Measurements from ENCODE around the genes ETFDH, FSTL5 and SMIM31.

GRCh38 chr4:155506763-155507266, 130.1 kb upstream of the MAP9 start:
- PRO-cap, result no peak
- RRBS, result no CpG with 5 or more reads among the region's 4 CpGs

DNA sequence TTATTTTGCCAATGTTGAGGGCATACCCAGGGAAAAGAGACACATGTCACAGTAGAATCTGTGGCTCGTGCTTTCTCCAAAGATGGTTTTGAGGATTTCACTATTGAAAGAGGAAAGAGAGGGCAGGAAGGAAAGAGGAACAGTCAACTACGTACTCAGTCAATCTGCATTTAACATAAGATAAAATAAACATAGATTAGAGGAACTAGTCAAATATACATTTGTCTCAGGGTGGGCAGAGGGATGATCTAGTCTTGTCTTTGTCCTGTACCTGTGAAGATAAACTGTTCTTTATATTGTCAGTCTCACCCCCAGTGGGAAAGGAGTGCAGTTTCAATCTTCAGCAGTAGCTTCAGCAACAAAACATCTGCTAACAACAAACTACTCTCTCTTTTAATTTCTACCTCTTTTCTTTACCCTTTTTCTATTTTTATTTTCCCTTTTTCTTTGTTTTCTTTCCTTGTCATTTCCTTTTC, 51.6 kb upstream of the GUCY1A1 start:
- PRO-cap, result no peak
- RRBS, result no CpG with 5 or more reads among the region's 2 CpGs

- PRO-cap, result bidirectional peak, plus-strand start at chr4:156999407, minus-strand start at chr4:156999248
- RRBS, result no CpG with 5 or more reads among the region's 4 CpGs
These were observed 27.6 kb upstream of the PDGFC start for GRCh38 chr4:156999019-156999701.

DNA sequence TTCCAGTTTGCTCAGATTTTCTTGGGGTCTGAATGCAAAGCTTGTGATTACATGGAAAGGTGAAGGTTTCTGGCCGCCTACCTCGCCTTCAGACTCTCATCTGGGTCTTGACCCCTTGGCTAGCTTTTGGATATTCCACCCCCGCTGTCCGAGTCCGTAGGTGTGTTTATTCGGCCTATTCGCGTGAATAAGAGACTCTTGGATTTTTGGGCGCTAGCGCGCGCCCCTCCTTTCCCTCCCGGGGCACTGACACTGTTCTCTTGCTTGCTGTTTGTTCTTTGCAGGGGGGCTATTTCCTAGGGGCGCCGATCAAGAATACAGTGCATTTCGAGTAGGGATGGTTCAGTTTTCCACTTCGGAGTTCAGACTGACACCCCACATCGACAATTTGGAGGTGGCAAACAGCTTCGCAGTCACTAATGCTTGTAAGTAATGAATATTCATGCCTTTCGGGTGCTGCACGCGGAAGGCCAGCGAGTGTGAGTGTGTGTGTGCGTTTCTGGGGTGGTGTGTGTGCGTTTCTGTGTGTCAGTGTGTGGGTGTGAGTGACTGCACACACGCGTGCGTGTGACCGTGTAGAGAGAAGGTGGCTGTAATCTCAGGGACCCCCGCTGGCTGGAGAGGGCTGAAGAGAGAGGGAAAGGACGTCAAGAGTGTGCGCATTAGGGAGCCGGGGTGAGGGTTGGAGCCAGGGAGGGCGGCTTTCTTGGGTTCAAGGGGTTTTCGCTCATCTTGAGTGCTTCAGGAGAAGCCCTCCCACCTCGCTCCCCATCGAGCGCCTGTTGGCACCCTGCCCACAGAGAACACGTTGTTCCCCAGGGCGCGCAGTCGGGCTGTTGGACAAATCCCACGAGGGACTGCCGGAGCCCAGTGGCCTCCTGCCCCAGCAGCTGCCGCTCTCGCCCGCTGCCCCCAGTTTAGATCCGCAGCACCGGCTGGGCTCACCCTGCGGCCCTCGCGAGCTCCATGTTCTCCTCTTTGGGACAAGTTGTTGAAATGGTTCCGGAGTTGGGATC, 1.2 kb downstream of the GRIA2 start:
- PRO-cap, result no peak
- RRBS, result 74% methylated on average over 10 of the region's 53 CpGs

DNA sequence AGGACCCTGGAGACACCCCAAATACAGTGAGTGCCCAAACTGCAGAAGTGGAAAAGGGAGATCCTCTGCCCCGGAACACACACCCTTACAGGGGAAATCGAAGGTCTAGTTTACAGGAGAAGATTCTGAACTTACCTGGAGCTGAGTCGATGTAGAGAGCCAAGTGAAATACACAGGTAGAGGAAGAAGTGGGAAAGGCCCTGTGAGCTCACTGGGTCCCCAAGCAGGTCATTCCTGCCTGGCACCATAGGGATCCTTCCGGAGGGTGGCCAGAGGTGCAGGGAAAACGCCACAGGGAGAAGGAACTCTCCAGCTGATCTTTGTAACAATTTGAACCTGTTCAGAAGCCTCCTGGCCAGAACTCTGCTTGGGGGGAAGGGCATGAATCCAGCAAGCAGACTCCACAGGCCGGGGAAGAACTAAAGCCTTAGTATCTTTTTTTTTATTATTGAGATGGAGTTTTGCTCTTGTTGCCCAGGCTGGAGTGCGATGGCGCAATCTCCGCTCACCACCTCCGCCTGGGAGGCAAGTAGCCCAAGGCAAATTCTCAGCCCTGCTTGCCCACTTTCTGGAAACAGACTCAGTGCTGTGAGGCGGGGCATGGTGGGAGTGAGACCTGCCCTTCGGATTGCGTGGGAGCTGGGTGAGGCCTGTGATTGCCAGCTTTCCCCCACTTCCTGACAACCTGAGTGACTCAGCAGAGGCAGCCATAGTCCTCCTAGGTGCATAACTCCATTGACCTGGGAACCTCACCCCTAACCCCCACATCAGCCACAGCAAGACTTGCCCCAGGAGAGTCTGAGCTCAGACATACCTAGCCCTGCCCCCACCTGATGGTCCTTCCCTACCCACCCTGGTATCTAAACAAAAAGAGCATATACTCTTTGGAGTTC, 348.9 kb downstream of the GASK1B start:
- PRO-cap, result bidirectional peak, plus-strand start at position 673 of the sequence, minus-strand start at position 421 of the sequence
- RRBS, result no CpG with 5 or more reads among the region's 13 CpGs

GRCh38 chr4:157994719-157995332, 178.0 kb downstream of the GASK1B start:
- PRO-cap, result no peak
- RRBS, result no CpG with 5 or more reads among the region's 6 CpGs

- PRO-cap, result no peak
- RRBS, result no CpG with 5 or more reads among the region's 10 CpGs
These were observed 8.8 kb downstream of the GASK1B start for GRCh38 chr4:158163797-158164555.

DNA sequence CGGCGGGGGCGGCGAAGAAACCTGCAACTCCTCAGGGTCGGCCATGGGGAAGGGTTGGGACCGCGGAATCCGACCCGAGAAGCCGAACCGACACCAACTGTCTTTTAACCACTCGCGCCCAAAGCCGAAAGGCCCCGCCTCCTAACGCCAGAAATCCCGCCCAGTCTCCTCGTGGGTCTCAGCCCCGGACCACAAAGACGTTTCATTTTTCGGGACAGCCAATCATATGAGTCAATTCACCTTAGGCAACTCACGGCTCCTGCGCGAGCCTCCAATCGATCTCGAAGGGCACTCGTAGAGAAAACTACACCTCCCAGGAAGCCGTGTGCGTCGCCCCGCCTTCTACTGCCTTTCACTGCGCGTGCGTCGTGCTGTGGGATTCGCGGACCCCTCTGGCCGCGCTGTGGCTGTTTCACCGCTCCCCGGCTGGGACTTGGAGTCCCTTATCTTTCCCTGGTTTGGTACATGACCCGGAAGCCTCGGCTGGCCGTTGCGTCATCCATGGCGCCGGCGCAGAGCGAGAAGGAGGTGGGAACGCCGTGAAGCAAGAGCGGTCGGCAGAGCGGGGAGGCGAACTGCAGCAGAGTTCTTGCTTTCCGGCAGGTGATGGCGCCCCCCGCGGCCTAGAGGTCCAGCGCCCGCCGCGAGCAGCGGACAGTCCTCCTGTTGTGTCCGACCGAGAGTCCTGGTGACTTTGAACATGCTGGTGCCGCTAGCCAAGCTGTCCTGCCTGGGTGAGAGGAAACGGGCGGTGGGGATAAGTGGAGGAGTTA, at the start of gene ETFDH:
TSS of gene ETFDH (plus strand) at position 540 of the 773 bp plus-strand sequence.
- PRO-cap, result bidirectional peak, plus-strand start at position 560 of the sequence, minus-strand start at position 143 of the sequence
- RRBS, result 1% methylated on average over 13 of the region's 69 CpGs

DNA sequence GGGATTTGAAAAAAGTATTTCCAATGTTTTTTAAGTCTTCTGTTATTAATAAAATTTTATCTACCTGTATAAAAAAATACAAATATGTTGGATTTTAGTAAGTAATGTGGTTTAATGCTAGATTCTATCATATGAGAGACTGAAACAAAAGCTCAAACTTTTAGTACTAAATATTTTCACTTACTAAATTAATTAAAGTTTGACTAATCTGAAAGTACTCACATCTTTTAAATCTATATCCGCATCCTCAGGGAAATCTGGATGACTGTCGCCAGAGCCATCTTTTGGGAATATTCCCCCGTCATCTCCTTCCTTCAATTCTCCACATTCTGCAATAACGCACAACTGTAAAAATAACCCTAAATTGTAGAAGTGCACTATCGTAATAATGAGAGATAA, 7.9 kb downstream of the PPID start:
- PRO-cap, result no peak
- RRBS, result no CpG with 5 or more reads among the region's 5 CpGs

- PRO-cap, result bidirectional peak, plus-strand start at chr4:158769643, minus-strand start at chr4:158769628; bidirectional peak, plus-strand start at chr4:158769677, minus-strand start at chr4:158769668
- RRBS, result 1% methylated on average over 19 of the region's 31 CpGs
These were observed 533 bp downstream of the FNIP2 start for GRCh38 chr4:158769330-158769787.

- PRO-cap, result no peak
- RRBS, result no CpG with 5 or more reads among the region's 3 CpGs
These were observed 45.4 kb downstream of the FNIP2 start for GRCh38 chr4:158814104-158814800.

DNA sequence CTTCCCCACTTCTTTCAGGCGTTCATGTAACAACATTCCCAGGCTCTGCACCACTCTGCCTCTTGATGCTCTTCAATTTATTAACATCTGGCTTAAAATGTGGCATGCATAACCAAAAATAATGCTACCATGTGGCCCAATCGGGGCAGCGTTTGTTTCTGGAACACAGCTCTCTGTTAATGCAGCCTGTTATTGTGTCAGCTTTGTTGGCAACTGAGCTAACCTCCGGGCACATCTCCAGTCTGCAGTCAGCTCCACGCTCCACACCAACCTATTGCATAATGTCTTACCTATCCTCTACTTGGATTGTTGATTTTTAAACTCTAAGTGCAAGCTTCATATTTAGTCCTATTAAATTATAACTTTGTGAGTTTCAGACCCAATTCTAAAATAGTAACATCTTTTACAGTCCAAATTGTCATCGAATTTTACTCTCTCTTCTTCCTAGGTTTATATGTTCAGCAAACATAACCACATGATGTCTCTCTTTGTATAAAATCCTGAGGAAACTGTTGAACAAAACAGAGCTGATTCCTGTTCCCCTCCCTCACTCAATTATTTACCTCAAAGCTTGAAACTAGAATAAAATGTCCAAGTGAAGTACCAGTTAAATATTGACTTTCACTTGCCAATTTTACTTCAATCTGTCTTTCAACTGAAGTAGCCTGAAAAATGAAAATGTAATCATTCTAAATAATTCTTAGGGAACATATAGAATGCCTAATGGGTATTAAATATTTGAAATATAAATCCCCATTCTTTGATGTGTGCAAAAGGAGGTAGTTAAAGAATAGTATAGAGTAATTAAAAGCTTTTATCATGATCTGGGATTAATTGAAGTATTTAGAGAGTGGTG, 24.3 kb downstream of the C4orf45 start:
- PRO-cap, result no peak
- RRBS, result no CpG with 5 or more reads among the region's 6 CpGs

GRCh38 chr4:159045948-159046392, 10.9 kb upstream of the C4orf45 start:
- PRO-cap, result no peak
- RRBS, result no CpG with 5 or more reads among the region's 10 CpGs

DNA sequence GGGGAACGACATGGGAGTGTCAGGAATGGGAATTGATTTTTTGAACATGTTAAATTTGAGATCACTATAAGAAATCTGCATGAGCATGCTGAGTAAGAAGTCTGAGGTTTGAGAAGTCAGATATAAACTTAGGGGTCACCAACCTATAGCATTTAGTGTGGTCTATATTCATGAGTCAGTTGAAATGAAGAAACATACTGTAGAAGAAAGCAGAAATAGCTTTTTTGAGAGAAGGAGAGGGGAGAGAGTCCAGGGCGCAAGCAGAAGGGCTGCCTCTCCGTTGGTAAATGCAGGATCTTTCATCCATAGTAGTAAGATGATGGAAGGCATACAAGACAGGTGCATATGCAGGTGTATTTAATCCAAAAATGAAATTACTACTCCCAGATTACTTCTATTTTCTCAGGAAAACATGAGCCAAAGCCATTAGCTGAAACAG, 1490.5 kb downstream of the RAPGEF2 start:
- PRO-cap, result no peak
- RRBS, result no CpG with 5 or more reads among the region's 3 CpGs

- PRO-cap, result no peak
- RRBS, result no CpG with 5 or more reads among the region's 43 CpGs
These were observed at the start of gene FSTL5 for GRCh38 chr4:162163684-162164675. FSTL5 (minus strand) TSS chr4:162164000.

GRCh38 chr4:162740159-162740625, 426.5 kb downstream of the NAF1 start:
- PRO-cap, result no peak
- RRBS, result no CpG with 5 or more reads among the region's 13 CpGs

DNA sequence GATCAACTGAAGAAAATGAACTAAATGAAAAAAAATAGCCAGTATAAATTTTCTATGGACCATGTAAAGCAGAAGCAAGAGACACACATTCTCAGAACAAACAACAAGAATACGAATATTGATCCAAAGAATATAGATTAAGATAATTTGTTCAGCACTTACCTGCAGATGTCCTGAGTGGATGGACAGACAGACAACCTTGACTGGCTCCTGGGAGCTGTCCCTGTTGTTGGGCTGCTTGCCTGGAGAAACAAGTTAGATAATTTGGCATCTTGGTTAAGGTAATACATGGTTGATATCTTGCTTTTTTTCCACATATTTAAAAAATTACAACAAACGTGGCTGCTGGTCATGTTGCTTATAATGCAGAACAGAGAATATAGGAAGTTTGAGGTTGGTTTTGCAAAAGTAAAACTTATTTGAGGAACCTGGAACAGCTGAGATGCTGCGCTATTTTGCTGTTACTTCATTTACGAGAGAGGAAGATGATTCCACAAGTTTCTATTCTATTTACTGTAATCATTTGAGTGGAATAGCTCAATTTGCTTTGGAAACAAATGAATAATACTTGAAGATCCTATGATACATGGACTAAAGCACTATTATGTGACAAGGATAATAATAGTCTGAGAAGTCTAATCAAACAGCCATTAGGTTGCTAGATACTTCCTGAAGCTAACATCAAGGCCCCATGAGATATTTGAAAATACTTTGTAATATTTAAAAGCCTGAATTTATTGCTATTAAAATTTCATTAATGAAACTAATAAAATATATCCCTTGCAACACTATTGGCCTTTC, 118.9 kb downstream of the TMA16 start:
- PRO-cap, result no peak
- RRBS, result no CpG with 5 or more reads among the region's 4 CpGs

DNA sequence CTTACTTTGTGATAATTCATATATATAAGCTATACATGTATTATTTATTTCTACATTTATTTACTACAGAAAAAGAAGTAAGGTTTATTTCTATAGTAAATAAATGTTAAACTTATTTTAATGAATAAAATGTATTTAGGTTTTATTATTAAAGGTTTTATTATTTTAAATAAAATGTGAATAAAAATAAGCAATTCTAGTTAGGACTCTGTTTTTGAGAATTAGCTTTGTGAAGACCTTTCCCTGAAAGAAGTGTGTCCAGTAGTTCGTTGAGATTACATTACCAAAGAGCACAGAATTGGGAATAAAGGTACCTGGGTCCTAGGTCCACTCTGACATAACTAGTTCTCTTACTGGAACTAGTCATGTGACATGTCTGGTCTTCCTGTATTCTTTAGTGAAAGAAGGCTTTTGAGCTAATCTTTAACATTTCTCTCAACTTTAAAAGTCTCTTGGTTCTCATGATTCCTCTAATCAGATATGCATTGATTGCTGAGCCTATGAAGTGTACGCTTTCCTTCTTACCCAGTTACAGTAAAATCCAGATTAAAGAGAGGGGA, 78.0 kb upstream of the MARCHF1 start:
- PRO-cap, result no peak
- RRBS, result no CpG with 5 or more reads among the region's 2 CpGs

DNA sequence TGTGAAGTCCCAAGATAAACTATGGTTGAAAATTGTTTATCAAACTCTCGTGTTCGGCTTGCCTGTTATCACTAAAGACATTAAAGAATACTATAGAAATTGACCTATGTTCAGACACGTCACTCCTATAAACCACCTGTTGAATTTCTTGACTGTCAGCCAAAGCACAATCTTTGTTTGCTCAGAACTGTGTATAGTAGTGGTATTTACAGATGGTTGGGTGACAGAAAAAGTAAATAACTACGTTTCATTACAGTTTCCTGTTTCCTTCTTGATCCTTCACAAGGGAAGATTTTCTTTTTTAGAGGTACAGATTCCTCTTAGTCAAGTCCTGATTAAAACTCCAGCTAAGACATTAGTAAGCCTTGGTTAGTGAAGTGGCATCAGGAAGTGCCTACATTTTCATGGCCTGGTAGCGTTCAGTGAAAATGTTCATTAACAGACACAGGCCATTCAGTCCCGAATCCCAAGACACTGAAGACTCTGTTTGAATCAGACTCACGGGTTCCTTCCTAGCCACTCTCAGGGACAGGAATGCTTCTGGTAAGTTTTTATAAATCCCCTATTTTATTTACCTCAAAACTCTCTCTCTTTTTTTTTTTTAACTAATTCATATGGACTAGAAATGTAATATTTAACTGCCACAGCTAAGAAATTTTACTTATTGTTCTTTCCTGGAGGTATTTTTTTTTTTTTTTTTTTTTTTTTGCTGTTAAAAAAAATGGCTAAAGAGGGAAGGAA, at the start of gene SMIM31:
TSS of gene SMIM31 (plus strand) at position 263 of the 741 bp plus-strand sequence.
- PRO-cap, result no peak
- RRBS, result no CpG with 5 or more reads among the region's 7 CpGs

DNA sequence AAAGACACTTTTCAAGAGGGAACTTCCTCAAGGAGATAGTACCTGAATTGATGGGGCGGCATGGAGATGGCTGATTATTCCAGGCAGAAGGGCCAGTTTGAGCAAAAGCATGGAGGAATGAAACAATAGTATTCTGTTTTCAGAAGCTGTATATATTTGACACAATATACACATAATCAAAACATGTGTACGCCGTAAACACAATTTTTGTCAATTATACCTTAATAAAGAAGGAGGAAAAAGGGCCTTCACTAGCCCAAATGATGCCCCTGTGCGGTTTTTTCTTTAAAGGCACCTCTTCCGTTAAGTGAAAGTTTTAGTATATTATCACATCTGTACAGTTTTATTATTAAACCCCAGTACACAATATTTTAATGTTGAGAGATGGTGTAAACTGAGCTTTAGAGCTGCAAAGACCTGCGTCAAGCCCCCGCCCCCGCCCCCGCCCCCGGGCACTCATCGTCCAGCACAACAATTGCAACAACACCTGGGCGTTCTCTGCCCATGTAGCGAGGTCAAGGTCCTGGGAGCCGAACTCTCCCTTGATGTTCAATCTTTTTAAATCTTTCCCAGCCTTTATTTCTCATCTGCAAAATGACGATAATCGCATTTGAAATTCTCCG, 896 bp upstream of the MSMO1 start:
- PRO-cap, result bidirectional peak, plus-strand start at position 486 of the sequence, minus-strand start at position 396 of the sequence
- RRBS, result no CpG with 5 or more reads among the region's 17 CpGs

Data from MCF 10A (cell line).